A172 (cell line): ENCODE data around the genes SLC7A11 and NAA15.

DNA sequence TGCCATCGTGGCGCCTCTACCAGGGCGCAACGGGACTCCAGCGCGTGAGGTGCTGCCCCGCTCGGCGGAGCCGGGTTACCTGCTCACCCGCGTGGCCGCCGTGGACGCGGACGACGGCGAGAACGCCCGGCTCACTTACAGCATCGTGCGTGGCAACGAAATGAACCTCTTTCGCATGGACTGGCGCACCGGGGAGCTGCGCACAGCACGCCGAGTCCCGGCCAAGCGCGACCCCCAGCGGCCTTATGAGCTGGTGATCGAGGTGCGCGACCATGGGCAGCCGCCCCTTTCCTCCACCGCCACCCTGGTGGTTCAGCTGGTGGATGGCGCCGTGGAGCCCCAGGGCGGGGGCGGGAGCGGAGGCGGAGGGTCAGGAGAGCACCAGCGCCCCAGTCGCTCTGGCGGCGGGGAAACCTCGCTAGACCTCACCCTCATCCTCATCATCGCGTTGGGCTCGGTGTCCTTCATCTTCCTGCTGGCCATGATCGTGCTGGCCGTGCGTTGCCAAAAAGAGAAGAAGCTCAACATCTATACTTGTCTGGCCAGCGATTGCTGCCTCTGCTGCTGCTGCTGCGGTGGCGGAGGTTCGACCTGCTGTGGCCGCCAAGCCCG, 2.9 kb downstream of the PCDH10 start:
- RAMPAGE, long total RNA = no peak

DNA sequence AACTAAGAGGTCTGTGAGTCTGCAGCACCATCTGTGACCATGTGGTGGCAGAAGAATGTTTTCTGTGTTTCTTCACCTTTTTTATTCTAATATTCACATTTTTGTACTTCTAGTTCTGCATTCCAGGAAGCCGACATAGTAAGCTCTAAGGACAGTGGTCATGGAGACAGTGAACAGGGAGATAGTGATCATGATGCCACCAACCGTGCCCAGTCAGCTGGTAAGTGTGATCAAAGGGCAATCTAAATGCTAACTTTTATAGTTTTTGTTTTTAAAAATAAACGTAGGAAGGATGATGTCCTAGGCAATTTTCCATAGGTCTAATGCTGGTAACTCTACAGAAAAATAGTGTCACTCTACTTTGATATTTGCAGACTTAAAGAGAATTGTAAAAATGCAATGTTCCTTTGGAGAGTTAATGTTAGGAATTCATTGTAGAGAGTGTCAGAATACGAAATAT, 5.7 kb downstream of the PCDH10 start:
- RAMPAGE, long total RNA = no peak

GRCh38 chr4:133886547-133886989, 315.0 kb downstream of the PABPC4L start:
- RAMPAGE, long total RNA = no peak

DNA sequence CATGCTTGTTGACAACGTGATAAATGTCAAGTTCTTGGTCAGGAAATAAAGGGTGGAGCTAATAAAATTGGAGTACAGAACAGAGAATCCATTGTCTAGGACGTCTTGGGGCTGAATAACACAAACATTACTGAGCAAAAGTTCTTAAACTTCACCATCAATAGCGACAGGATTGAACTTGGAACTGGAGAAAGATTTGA, 233.3 kb downstream of the PABPC4L start:
- RAMPAGE, long total RNA = no peak

GRCh38 chr4:134326902-134327192, 125.3 kb upstream of the PABPC4L start:
- RAMPAGE, long total RNA = no peak

- RAMPAGE, long total RNA = no peak
Measured at GRCh38 chr4:137942813-137943428, 299.2 kb downstream of the SLC7A11 start.

DNA sequence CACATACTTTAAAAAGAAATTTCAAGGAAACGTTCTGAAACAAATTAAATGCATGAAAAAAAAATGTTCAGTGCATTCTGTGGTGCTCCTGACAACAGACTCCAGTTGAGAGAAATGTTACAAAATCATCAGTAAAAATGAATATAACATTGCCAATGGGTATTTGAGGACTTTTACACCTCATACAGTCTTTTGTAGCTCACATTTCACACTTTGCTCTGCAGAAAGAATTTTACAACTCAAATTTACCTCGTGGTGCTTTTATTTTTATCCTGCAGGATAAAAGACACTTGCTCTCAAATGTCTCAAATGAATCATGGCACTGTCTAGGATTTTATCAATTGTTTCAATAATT, 60.6 kb downstream of the SLC7A11 start:
- RAMPAGE, long total RNA = no peak

GRCh38 chr4:138241390-138241672, 818 bp downstream of the SLC7A11 start:
- RAMPAGE, long total RNA = no peak

DNA sequence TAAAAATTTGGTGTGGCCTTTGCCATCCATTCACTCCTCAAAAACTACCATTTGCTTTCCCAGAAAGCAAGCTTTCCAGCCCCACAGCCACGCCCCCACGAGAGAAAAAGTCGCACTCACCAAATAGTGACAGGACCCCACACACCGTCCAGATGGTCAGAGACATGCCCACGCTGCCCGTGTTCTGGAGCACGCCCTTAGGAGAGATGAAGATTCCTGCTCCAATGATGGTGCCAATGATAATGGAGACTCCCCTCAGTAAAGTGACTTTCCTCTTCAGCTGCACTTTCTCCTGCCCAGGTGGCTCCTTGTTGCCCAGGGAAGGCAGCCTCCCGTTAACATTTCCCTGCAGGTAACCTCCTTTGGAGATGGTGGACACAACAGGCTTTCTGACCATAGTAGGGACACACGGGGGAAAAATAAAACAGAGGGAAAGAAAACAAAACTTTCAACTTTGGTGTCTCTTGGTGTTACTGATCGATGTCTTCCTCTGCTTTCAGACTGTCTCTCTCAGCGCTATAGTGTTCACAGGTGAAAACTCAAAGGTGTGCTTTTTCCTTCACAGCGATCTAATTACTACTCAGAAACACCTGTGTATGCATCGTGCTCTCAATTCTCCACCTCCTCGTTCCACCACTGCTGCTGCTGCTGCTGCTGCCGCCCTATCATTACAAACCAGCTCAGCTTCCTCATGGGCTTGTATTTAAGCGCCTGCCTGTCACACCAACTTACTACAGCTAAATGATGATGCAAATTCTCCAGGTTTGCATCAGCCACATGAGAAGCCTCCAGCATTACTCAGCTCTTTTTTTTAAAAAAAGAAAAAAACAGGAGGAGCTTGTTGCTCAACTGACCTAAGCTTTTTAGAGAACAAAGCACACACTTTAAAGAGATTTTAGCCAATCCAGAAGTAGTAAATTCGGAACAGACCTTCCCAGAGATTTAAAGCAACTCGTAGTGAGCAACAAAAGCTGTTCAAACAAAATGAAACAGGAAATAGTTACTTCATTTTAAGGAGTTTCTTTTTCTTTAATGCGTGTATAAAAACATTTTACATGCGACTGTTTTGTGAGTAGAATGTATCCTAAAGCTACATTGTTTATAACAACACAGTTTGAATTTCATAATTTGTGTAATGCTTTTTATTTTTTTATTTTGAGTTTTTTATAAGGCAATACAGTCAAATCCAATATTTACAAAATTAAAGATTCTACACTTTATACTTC, at the start of gene SLC7A11:
SLC7A11 (minus strand) TSS at position 677 of the 1,226 bp plus-strand sequence.
- RAMPAGE, long total RNA = no peak

- RAMPAGE, long total RNA = no peak
Measured at GRCh38 chr4:138864930-138865446, 150.6 kb upstream of the NOCT start.

DNA sequence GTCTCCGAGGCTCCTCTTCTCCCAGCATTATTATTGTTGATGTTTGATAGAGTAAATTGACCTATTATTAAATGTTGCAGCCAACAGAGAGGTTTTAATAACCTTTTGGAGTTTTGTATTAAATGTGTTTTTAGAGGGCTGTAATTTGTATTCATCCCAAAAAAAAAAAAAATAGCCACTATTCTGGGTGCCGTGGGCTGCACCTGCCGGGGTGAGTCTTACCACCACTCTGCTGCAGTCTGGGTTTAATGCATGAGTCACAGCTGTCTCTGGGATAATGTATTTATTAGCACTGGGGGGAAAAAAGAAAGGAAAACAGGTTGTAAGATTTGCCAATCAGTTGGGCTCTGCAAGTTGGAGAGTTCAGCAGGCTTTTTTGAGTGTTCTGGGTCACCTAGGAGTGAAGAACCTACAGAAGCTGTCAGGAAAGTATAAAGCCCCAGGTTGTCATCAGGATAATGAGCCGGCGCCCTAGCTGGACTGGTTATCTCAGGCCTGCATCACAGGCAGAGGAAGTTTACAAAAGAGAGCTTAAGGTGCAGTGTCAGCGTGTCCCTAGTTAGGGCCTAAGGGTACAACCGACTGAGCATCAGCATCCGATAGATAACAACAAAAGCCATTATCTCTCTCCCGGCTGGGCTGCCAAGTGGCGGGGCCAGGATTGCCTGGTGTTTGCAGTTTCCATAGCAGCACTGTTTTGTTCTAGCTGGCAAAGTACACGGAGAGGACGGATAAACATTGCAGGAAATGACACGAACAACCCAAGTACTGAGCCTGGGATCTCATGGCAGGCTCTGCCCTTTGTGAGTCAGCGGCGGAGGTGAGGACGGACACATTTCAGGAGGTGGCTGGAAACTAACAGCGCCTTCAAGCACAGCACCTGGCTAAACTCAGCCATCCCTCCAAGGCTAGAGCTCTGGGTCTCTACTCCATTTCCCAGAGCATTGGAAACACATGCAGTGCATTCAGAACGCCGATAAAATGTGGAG, 104.8 kb upstream of the NOCT start:
- RAMPAGE, long total RNA = no peak

- RAMPAGE, long total RNA = no peak
Measured at GRCh38 chr4:138911801-138912314, 103.7 kb upstream of the NOCT start.

GRCh38 chr4:138918950-138919581, 96.5 kb upstream of the NOCT start:
- RAMPAGE, long total RNA = no peak

DNA sequence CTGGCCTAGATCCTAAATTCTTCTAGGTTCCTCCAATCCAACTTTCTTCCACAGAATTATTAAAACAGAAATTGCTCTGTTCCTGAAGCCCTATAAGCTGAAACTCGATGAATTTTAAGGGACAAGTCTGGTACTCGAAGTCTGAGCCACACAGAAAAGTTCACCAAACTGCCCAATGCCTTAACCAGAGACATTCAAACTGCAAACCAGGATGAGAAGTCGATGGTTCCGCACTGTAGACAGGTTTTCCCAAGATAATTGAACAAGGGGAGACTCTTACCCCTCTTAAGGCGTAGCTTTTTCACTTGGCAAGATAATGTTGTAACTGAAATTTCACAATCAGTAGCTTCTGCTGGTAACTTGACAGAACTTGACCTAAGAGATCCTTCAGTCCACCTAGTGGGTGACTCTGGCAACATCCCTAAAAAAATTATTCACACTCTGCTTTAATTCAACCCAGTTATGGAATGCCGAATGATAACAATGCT, 9.4 kb downstream of the ELF2 start:
- RAMPAGE, long total RNA = no peak

GRCh38 chr4:139177293-139177749, 303 bp upstream of the ELF2 start:
- RAMPAGE, long total RNA = no peak

- RAMPAGE, long total RNA = no peak
Measured at GRCh38 chr4:139266498-139267118, 13.4 kb downstream of the MGARP start.

- RAMPAGE, long total RNA = start-site peak on the plus strand at chr4:139301509-139301543, 33 and 88 reads in 2 replicates
Measured at GRCh38 chr4:139301136-139301837, at the start of gene NAA15. Gene NAA15, plus strand, starts transcription at chr4:139301505.

DNA sequence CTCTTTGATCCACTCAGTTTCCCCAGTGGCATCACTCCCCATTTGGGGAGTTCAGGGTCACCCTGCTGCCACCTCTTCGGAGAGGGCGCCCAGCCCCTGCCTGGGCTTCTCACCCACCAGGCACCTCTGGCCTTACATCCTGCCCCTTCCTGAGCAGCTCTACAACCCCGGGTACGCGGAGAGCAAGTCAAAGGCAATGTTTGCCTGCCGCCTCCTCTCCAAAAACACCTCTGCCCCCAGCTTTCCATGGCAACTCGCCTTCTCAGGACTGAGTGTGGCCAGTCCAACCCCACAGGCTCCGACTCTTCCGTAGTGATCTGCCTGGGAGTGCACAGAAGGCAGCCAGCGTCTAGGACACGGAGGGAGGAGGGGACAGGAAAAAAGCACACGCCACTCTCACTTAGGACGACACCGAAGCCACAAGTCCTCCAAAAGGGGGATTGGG, 51.8 kb downstream of the MGST2 start:
- RAMPAGE, long total RNA = no peak

GRCh38 chr4:139734032-139734661, 68.5 kb downstream of the MGST2 start:
- RAMPAGE, long total RNA = no peak

DNA sequence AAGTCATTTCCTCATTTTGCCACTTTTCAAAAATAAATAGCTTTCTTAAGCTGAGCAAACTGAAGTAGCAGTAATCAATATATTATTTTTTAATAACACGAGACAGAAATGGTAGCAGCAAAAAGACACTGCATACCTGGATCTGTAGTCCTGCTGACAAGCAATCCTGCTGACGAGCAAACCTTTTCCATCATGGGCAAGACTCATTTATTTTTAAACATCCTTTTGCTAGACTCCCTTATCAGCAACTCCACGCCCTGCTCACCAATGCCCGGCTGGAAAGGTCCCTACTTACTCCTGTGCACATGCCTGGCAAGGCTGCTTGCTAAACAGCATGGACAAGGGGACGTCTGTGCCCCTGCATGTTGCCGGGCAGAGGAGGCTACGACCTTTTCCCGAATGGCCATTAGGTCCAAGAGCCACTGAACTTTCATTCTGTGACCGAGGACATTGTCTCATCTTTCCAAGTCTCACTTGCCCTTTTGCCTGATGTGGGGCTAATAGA, 98.5 kb downstream of the MGST2 start:
- RAMPAGE, long total RNA = no peak